Epidermal melanocyte (primary cell): ENCODE data around the gene ATG7.

DNA sequence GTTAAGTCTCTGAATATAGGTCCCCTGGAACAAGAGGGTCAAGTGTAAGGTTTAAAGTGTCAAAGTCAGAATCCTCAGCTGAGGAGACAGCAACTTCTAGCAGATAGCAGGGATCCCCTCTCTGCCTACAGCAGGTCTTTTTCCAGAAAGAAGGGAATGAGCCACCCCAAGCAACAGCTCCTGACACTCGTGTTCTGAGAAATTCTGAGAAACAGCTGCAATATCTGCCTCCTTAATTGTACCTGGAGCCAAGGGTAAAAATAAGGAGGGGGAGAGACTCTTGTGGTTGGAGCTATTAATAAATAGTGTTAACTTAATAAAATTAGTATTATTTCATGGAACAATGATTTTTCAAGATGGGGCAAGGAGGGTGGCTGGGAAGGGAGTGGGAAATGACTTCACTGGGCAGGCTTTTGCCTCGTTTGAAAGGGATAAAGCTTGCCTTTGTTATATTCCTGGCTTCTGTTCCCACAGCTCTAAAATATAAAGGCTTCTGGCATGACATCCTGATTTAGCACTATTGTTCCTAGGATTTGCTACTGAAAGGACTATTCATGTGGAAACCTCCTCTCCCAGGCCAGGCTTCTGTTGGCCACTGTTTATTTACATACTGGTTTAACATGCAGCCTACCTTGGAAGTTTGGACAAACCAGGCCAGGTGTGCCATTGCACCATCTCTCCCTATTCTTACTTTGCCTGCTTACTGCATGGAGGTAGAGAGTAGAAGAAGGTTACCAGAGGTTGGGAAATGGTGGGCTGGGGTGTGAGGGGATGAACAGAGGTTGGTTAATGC, 2.6 kb upstream of the LMCD1 start:
- RRBS: no CpG with 5 or more reads among the region's 2 CpGs

- RRBS: no CpG with 5 or more reads among the region's 10 CpGs
These were observed 30.9 kb upstream of the SSUH2 start for GRCh38 chr3:8675417-8675937.

DNA sequence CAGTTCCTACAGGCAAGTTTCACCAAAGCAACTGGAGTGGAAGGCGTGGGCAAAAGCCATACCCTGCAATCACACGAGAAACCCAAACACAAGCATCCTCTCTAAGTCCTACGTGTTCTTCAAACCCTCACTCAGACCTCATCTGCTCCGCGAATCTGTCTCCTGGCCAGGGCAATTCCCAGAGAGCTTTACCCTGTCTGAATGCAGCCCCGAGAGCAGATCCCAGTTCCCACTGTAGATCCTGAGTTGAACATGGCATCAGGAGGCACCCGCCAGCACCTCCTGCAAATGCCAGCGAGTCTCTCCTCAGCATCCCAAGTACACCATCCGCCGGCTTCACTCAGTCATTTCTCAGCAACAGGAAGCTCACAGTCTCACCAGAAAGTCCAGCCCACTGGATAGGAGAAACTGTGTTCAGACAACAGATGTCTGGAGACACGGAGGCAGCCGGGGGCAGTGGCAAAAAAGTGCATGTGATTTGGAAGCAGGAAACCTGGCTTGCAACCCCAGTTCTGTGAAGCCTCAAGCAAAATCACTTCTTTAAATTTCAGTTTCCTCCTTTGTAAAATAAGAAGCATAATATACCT, 68.8 kb downstream of the SRGAP3 start:
- RRBS: no CpG with 5 or more reads among the region's 12 CpGs

DNA sequence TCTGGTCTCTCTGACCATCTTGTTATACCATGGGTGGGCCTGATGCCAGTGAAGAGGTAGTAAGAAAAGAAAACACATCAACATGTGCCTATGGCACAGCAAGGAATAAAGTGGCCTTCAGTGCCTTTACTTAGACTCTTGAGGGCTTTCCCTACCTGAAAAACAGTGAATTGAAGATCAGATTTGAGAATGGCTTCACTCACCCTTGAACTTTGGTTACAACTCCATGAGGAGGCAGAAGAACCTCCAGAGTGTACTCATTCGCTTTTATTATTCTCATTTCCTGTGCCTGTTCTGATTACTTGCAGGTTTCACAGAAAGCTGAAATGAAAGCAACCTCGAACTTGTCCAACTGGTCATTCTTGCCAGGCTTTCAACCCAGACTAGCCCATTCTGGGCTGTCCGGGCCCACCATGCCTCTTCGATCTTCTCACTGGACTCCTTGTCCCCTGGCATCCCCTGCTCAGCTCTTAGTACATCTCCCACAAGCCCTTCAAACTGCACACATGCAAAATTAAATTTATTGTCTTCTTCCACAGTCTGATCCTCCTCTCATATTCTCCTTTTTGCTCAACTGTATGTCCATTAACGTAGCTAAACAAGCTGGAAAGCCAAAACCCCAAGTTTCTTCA, 20.2 kb upstream of the THUMPD3 start:
- RRBS: no CpG with 5 or more reads among the region's 5 CpGs

- RRBS: no CpG with 5 or more reads among the region's 3 CpGs
These were observed 63.0 kb downstream of the SETD5 start for GRCh38 chr3:9460173-9461063.

DNA sequence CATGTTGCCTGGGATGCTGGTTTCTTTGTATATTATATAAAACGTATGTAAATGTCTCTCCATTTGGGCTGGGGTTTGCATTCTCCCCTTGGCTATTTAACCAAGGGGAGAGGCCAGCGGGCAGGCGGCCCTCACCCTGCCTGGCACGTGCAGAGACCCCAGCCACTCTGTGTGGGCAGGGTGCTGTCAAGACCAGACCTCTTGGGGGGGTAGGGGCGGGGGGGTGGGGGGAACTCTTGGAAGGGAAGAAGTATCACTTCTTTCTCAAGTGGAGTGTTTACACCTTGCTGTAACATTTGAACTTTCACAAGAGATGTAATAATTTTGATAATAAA, 75.9 kb downstream of the LHFPL4 start:
- RRBS: no CpG with 5 or more reads among the region's 5 CpGs

DNA sequence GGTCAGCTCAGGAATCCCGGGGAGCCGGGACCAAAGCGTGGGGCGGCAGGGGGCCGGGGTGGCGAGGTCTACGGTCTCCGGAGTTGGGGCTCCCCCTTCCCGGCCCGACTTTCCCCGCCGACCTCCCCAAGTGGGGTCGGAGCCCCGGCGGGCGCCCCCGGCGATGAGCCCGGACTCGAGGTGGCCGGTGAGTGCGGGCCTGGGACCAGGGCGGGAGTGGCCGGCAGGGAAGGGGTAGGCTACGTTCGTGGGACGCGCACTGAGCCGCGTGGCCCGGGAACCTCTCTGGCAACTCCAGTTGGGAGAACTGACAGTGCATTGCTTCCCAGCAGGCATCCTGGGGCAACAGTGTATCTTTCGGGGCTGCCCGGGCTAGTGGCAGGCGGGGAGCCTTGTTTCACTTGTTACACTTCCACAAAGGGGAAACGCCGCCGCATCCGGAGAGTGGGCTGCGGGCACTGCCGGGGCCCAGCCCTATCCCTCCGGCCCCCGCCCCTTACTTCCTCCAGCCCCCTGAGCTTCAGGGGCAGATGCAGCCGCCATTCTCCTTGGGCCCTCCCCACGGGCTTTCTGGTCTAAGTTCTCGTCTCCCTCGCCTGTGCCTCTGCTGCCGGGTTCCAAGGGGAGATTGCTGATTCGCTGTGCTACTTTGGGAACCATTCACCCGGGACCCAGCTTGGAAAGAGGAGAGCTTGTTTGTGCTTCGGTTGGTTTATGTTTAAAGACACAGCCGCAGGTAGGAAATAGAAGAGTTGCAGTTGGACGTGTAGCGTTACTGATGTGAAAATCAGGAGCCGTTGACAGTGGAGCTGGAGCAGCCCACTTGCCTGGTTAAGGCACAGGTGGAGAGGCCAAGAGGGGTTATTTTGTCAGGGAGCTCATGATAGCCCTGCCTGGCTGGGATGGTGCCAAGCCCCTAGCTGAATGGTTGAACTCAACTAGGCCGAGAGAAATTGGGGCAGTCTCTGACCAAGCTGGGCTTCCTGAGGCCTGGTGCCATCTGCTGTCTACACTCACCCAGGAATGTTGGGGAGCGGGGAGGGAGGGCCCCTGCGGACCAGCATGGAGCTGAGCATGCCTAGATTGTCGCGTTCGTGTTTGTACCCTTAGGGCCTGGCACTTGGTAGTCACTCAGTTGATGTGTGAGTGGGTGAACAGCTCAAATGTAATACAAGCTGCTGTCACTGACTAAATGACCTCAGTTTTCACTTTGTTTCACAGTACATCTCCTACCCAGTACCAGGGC, 840 bp downstream of the BRPF1 start:
- RRBS: 3% methylated on average over 27 of the region's 60 CpGs

DNA sequence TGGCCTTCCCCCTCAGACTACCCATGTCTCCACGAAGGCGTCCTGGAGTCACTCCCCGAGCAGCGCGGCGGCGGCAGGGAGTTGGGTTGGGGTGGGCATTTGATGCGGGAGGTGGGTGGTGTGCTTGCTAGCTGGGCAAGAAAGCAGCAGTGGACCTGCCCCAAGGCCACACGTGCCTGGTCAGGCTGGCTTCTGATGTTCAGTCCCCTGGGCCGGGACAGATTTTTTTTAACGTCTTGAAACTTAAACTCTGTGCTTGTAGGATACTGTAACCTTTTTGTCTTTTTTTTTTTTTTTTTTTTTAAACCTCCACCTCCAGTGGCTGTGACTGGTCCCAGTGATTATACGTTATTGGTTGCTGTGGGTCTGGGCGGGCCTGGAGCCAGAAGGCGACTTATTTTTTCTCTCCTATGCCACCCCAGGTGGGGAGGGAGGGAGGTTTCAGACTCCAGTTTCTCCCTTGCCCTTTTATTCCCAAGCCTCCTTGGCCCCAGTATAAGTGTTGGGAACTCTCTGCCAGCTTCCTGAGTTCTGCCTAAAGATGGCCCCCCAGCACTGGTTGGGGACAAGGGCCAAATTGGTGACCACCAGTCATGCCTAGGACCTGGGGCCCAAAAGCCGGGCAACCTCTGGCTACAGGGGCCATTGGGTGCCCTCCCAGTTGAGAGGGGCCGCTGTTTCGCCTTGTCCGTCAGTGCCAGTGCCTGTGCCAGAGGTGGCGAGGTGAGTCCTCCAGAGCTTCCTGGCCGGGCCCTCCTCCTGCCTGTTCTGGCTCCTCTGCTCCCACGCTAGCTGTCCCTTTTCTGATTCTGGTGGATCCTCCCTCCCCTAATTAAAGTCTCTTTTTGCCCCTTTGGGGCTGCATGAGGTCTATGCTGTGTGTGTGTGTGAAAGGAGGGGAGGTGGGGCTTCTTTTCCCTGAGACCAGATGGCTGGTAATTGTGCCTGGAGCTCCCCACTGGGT, 3.5 kb upstream of the TTLL3 start:
- RRBS: no CpG with 5 or more reads among the region's 21 CpGs

DNA sequence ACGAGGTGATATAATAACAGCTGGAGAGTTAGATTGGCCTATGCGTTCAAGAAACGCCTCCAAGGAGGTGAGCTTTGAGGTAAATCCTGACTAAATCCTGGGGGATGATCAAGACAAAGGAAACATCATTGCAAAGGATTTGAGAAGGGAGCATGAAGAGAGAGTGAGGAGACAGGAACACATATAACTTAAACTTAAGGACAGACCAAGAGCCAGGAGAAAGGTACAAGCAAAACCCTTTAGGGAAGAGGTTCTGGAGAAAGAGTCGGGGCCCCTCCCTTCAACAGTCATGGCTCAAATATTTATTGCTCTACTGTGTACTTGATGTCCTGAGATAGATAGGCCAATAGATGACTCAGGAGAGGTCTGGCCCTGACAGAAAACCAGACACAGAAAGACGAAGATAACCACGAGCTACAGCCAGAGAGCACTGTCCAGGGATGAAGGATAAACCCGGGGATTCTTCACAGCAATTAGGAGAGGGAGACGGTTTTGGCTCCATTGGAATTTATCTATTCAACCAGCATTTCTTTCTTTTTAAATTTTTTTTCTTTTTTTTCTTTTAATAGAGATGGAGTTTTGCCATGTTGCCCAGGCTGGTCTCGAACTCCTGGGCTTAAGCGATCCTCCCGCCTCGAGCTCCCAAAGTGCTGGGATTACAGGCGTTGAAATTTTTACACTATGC, 4.4 kb upstream of the CIDEC start:
- RRBS: no CpG with 5 or more reads among the region's 13 CpGs

- RRBS: no CpG with 5 or more reads among the region's 8 CpGs
These were observed 803 bp downstream of the CRELD1 start for GRCh38 chr3:9934447-9934826.

DNA sequence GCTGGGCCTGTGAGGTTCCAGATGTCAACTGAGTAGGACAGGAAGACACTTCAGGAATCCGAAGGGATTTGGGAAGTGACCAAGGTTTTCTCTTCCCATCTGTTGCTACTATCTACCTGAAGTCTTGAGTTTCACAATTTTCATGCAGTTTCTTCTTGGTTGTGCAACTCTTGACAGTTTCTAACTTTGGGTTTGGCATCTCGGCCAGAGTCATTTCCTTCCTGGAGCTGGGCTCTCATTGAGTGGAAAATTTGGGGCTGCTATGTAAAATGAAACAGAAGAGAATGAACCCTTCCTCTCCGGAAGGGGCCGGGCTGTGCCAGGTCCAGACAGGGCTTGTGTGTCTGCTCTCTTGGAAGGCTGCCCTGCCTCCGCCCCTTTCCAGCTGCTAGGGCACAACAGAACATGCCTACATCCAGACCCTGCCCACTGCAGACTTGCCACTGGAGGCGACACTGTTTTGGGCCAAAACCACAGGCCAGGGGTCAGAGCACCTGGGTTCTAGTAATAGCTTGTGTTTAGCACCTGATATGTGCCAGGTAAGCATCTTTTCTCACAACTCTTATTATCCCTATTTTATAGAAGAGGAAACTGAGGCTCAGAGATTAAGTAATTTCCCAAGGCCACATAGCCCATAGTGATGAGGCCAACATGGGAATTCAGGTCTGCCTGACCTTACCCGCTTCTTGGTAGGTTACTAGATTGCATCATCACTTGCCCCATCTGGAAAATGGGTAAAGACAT, 24.9 kb downstream of the IRAK2 start:
- RRBS: no CpG with 5 or more reads among the region's 7 CpGs

DNA sequence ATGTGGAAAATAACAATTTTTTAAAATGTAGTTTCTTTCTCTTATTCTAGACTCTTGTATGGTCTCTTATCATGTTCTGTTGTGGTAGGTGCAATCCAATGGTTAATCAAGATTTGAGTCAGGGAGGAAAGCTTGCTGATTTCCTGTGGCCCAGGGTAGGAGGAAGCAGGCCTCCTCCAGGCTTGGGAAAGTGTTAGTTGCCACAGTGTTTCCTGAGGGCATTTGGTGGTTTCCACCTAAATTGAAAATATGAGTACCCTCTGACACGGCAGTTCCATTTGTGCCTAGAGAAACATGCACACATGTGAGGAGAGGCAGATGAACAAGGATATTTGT, 19.7 kb upstream of the TATDN2 start:
- RRBS: no CpG with 5 or more reads among the region's 1 CpG

DNA sequence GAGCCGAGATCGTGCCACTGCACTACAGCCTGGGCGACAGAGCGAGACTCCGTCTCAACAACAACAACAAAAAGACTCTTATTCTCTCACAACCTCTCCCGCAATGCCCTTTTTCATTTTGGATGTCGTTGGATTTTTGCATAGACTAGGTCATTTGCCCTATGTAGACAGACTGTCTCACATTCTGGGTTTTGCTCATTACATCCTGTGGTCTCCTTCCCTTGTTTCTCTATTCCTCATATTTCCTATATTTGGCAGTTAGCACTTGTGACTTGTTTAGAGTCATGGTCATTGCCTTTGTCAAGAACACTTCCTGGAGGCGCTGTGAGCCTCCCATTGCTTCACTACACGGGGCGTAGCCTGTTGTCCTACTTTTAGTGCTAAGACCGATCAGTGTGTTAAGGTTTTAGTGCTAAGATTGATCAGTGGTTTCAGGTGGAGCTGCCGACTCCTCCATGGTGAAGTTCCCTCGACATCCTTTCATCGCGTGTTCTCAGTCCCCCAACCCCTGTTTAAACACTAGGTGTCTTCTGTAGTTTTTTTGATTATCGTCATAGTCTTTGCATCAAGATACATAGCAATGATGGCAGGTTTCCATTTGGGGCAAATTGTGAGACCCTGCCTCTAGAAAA, 16.1 kb upstream of the TATDN2 start:
- RRBS: no CpG with 5 or more reads among the region's 16 CpGs

GRCh38 chr3:10284348-10285211, 8.2 kb downstream of the GHRL start:
- RRBS: no CpG with 5 or more reads among the region's 19 CpGs

DNA sequence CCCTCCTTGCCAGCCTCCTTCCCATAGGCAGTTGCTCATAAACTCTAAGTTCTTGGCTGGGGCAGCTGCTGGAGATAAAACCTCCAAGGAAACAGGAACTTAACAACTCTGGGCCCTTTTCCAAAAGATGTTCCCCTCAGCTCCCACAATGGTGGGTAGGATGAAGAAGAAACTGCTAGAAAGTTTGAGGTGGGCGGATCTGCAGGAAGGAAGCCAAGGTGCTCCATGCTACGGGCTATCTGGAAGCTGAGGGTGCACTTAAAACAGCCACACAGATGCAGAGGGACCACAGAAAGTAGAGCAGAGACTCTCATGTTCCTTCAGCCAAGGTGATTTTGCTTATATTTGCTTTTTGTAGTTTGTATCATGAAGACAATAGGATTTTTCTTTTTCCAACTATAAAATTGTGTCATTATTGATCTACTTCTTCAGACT, 29.4 kb downstream of the SLC6A11 start:
- RRBS: no CpG with 5 or more reads among the region's 2 CpGs

- RRBS: 2% methylated on average over 30 of the region's 54 CpGs
These were observed at the start of gene ATG7 for GRCh38 chr3:11271861-11272918. TSS of gene ATG7 (plus strand) at chr3:11272397.

DNA sequence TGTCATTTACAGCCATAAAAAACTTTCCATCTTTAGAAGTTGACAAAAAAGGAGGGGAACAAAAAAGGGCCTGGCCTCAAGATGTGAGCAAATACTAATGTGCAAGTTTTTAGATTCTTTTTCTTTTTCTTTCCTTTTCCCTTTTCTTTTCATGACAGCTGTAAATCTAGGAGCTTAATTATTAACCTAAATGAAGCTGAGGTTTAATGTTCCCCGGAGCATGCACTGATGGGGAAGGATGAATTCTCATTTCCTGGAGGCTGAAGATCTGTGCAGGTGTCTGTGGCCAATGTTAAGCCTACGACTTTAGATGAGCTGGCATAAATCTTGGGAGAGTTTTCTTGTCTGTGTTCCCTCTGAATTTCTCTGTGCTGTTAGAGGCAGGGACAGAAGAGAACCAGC, 118.9 kb downstream of the ATG7 start:
- RRBS: no CpG with 5 or more reads among the region's 2 CpGs

- RRBS: no CpG with 5 or more reads among the region's 17 CpGs
These were observed 43.2 kb downstream of the VGLL4 start for GRCh38 chr3:11600346-11601115.

DNA sequence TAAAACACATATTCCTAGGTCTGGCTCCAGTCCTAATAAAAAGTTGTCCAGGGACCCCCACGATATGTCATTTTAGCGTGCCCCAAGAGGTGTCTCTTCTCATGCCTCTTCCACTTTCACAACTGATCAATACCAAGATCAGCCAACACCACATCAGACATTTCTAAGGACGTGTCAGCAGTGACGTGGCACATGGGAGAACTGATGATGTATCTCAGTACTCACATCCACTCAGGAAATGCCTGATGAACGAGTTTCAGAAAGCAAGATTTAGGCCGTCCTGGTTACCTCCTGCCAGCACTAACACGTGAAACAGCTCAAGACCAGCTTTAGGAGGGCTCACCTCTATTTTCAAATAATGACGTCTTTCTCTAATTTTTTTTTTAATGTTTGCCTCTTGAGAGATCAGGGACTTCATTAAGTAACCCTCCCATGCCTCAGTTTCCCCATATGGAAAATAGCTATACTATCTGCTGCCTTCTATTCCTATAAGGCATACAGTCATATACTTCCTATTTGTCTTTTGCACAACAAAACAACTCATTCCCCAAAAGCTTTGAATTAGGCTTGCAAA, 19.5 kb downstream of the VGLL4 start:
- RRBS: no CpG with 5 or more reads among the region's 8 CpGs

GRCh38 chr3:11770455-11770853, 76.2 kb downstream of the TAMM41 start:
- RRBS: no CpG with 5 or more reads among the region's 11 CpGs